Left colon (tissue), 1 donor: ENCODE results near the genes TDRKH, C2CD4D, THEM4, S100A11, LCE2C, SPRR2B, SPRR2E, S100A9 and S100A4.

DNA sequence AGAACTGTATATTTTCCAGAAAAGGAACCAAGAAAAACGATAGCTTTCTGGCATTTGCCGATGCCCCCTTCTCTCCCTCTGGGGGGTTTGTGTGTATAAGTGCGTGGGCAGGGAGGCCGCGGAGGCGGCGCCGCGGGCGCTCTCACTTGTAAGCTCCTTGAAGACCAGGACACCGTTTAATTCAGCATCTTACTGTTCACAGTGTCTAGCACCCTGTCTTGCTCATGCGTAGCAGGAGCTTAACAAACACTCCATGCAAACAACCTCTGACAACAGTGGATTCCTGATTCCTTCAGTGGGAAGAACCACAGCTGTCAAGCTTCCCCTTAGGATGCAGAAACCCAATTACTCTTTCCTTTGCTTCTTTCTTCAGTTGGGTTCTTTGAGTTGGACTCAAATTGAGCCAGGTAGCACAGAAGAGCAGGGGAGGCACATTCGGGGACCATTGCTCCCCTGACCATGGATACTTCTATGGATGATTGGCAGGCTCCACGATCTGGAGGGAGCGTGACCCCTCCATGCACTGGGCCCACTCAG is 837 bp upstream of the CELF3 start:
- PRO-cap, result no peak

DNA sequence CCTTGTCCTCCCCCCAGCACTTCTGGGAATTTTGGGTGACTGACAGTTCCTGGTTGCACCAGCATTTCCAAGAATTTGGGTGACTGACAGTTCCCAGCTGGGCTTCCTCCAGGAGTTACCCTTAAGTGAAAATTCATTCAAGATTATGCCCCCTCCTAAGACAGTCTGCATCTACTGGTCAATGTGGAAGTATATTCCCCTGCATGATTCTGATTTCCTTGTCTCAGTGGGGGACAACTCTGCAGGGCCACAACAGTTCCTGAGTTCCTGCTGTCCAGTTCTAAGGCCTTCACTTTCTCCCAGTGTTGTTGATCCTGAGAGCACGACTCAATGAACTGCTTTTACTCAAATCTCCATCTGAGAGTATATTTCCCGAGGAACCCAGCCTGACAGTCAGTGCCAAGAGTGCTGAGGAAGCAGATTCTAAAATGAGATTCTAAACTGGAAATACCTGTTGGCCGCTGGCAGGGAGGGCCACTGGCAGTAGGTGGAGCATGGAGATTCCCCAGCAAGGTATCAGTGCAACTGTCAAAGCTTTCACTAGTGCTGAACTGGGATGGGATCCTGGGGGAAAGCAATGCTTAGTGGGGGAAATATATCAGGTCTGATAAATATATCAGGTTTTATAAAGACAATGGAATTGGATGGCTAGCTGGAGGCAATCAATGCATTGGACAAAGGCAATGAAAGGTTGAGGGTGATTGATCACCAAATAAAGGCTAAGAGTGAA is 18.6 kb downstream of the RIIAD1 start:
- PRO-cap, result no peak

- PRO-cap, result unidirectional peak, minus-strand start at chr1:151790424; unidirectional peak, minus-strand start at chr1:151790488; bidirectional peak, plus-strand start at chr1:151790856, minus-strand start at chr1:151790529
Observed at GRCh38 chr1:151790322-151790612, at the start of gene TDRKH. TSS of gene TDRKH (minus strand) at chr1:151790500.

- PRO-cap, result bidirectional peak, plus-strand start at chr1:151839924, minus-strand start at chr1:151839820; bidirectional peak, plus-strand start at chr1:151840223, minus-strand start at chr1:151840161
Observed at GRCh38 chr1:151839468-151840461, at the start of gene C2CD4D. TSS of gene C2CD4D (minus strand) at chr1:151839820.

DNA sequence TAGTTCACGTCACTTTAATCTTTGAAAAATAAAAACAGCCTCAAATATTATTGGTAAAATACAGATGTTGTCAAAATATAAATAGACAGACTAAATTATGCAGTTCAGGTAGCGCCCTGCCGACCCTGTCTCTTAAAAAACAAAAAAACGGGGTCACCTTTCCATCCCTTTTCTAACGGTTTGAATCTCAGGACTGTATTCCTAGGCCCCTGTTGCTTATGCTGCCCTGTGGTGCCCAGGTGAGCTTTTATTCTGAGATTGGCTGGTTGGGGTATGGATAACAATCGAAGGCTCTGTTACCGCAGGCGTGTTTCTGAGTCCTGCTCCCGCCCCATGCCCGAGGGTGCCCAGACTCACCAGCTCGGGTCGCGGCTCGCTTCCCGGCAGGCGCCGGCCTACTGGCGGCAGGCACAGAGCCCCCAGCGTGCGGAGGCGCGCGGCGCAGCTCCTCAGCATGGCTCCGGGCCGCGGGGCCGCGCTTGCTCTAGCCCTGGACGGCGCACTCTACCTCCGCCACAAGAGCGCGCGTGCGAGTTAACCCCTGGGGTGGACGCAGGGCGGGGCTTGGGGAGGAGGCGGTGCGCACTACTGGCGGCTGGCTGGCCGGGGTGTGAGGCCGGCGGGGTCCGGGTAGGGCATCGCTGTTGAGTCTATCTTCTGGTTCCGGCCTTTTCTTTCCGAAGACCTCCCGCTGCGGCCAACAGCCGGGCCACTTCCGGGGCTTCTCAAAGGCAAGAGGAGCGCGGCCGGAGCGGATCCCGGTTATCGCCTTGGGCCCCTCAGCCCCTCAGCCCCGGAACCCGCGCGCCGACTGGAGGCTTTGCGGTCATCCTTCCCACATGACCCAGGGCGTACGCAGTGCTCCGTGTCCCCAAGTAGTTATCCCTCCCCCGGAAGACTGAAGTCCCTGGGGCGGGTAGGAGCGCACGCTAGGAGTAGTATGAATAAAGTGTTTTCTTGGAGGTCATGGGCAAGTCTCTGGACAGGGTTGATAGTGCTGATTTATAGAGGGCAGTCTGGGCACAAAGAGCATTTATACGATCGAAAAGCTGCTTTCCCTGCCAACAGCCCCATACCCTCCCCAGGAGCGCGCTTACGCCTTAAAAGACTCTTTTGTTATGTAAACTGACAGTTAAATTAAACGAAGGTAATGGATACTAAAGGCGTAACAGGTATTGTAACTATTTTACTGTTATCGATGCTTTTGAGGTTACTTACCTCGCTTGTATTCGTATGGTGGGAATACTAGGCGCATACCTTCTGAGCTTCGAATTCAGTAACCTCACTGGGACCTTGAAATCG is at the start of gene THEM4:
THEM4 (minus strand) TSS at position 509 of the 1,302 bp plus-strand sequence.
- PRO-cap, result bidirectional peak, plus-strand start at position 613 of the sequence, minus-strand start at position 477 of the sequence; bidirectional peak, plus-strand start at position 901 of the sequence, minus-strand start at position 813 of the sequence

DNA sequence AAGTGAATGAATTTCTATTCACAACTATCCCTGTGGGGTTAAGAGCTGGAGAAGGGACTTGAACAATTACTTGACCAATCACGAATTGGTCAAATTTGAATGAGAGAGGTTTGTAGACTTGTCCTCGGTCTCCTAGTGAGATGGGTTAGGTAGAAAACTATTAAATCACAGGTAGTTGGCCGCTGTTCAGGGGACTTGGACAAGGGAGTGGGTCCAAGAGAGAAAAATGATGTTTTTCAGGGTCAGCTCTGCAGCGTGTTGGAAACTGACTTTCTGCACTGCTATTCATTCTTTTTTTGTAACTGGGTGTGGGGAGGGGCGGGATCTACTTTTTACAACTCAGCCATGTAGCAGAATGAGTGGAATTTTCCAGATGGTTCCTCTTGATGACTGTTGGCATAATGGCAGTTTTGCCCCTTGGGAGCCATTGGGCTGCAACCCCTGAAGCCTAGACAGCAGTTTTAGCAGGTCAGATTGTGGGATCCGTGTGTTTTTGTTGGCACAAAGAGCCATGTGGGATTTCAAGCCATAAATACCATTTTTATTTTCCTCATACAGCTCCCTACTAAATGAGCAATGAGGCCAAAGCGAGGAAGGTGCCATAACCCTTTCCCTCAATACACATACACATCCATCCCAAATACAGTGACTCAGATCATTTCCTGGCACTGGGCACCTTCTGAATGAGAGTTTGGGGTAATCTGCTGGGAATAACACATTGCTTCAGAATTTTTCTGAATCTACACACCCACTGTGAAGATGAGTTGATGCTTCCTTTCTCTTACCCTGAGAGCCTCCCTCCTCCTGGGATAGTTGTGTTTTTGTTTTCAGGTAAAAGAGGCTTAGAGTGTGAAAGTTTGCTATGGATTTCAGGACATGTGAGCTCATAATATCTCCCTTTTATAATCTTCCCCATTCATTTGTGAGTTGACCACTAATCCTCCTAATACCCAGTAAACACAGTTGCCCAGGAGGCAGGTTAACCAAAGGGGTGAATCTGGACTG is 13.3 kb downstream of the S100A10 start:
- PRO-cap, result no peak

DNA sequence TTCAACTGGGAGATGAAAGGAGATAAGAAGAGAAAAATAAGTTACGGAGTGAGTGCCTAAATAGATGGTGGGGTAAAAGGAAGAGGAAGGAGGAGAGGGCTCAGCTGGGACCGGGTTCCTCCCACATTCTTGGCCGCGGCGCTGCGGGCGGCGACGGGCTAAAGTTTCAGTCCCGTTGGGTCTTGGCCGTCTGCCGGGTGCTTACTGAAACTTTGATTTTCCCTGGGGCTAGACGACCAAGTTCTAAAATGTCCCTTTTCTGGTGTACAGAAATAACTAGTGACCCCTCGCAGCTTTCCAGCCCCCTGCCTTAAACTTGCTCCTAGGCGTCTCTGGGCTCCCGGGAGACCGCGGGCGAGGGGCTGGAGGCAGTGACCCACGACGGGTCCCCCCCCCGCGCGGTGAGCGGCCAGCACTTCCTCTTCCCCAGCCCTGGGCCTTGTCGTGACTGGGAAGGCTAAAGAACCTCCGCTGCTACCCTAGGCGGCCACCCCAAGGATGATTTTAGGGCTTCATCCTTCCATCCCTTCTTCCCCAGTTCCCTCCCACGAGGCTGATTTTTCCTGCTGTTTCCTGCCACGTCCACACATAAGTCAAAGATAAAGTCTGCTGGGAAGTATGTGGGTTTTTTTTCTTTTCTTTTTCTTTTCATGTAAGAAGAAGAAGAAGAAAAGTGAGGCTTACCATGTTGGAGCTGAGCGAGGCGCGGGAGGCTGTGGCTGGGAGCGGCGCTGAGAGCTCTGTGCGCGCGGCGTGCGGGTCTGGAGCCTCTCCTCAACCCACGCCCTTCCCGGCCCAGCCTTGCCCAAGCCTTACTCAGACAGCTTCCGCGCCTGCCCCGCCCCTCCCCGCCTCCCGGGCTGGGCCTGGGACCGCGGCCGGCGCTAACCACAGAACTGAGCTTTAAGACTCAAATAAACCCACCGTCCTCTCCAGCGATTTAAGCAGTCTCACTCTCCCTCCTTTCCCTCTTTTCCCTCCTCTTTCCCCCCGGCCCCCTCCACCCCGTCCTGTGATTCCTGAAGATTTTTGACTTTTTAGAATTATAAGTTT is at the start of gene S100A11:
S100A11 (minus strand) TSS at position 776 of the 1,053 bp plus-strand sequence.
- PRO-cap, result bidirectional peak, plus-strand start at position 169 of the sequence, minus-strand start at position 140 of the sequence; bidirectional peak, plus-strand start at position 853 of the sequence, minus-strand start at position 788 of the sequence

DNA sequence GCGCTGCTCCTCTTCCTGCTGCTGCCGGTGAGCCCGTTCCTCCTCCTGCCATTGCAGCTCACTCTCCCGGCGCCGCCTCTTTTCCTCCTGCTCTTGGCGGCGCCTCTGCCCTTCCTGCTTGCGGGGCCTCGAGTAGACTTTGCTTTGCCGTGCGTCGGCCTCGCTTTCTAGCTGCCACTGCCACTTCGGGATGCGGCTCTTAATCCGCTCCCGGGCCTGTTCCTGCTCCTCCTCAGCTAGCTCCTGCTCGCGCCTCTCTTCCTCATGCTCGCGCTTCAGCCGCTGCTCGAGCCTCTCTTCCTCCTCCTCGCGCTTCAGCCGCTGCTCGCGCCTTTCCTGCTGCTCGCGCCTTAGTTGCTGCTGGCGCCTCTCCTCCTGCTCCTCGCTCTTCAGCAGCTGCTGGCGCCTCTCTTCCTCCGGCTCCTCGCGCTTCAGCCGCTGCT is 4.3 kb downstream of the TCHH start:
- PRO-cap, result no peak

DNA sequence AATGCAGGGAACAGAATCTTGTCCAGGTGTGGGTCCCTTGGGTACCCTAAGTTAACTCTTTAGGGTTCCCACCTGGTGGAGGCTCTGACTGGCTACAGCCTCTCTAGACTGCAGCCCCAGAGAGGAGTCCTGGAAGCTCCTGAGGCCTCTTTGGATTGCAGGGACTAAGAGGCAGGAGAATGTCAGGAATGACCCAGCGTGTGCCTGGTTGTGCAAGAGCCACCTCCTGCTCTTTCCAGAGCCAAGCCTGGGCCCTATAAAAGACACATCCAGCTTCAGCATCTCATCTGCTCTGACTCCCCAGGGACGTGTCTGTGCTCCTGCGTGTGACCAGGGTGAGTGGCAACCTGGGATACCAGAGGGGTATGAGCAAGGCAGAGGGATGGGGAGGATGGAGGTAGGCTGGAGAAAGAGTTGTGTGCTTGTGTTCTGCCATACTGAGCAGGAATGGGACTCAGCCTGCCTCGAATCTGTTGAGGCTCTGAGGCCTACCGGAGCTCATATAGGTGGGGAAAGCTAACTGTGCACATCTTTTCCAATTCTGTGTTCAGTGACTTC is at the start of gene LCE2C:
LCE2C (plus strand) TSS at position 286 of the 558 bp plus-strand sequence.
- PRO-cap, result no peak

GRCh38 chr1:152708202-152708438 is 160 bp downstream of the LCE4A start:
- PRO-cap, result no peak

DNA sequence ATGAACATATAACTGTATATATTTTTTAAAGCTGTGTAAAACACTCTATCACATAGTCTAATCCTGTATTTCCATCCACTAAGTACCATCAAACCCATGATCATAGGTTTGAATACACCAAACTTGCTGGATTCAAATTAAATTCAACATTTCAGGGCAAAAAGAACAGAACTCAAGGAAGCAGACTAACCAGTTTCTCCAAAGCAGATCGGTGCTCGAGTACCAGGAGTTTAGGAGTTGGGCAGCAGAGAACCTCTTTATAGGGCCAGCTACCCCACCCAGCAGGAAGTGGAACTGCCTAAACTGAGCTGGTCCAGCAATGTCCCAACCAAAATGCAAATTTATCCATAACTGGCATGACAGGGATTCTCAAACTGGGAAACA is at the start of gene SPRR2B:
SPRR2B (minus strand) TSS at position 233 of the 384 bp plus-strand sequence.
- PRO-cap, result no peak

- PRO-cap, result no peak
Observed at GRCh38 chr1:153094386-153094783, at the start of gene SPRR2E. TSS of gene SPRR2E (minus strand) at chr1:153094526.

GRCh38 chr1:153344125-153344561 is 4.5 kb downstream of the PGLYRP4 start:
- PRO-cap, result no peak

GRCh38 chr1:153357545-153358580 is at the start of gene S100A9:
TSS of gene S100A9 (plus strand) at chr1:153357854.
- PRO-cap, result no peak

- PRO-cap, result no peak
Observed at GRCh38 chr1:153488579-153488876, 28.1 kb upstream of the S100A7 start.

DNA sequence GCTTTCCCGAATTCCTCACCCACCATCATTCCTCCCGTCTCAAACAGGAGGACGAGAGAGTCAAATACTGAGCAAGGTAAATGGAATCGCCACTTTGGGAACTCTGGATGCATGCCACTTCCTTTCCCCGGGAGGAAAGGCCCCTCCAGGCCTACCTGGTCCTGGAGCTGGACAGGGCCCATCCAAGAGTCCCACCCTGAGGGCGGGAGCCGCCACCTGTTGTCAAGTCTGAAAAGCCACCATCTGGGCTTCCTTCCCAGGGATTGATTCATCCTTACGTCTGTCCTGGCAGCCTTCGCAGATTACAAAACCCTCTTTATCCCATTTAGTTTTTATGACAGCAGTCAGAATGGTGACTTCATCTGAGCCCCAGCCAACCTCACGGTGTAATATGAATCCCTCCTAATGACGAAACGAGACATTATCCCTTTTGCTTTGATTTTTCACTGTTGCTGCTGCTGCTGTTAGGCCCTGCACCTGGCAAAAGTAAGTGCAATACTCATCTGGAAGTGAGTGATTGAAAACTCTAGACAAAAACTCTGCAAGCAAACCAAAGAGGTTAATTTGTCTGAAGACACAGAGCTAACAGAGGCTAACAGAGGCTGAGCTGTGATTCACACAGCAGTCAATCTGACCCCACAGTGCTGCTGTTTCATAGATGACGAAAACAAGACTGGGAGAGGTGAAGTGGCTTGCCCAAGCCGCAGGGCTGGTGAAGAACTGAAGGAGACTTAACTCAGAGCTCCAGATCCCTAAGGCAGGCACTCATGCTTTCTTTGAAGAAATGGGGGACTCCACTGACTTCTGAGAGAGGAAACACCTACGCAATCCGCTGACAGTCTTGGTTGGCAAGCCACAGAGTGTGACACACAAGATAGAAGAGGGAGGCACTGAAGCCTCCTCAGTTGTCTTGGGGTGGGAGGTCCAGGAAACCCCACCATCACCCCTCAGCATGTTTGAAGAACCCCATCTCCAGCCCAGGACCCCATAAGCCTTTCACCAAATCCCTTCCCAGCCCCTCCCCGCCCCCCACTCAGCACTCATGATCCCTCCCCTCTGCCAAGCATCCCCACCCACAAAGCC is 30.0 kb upstream of the S100A7 start:
- PRO-cap, result no peak

GRCh38 chr1:153545475-153546226 is at the start of gene S100A4:
TSS of gene S100A4 (minus strand) at chr1:153545806.
- PRO-cap, result bidirectional peak, plus-strand start at chr1:153545862, minus-strand start at chr1:153545806

DNA sequence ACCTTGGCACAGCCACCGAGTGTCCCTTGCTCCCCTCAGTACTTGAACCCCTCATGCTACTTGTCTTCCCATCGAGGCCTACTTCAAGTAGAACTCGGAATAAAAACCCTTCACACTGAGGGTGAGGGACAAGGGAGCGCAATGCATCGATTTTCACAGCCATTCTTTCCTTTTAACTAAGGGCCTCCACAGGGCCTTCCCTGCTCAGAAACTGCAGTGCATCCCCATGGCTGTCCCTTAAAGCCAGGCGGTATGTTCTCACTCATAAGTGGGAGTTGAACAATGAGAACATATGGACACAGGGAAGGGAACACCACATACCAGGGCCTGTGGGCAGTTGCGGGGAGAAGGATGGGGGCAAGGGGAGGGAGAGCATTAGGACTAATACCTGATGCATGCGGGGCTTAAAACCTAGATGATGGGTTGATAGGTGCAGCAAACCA is 1.4 kb upstream of the S100A2 start:
- PRO-cap, result no peak

- PRO-cap, result no peak
Observed at GRCh38 chr1:153577392-153578108, 11.9 kb upstream of the S100A2 start.

DNA sequence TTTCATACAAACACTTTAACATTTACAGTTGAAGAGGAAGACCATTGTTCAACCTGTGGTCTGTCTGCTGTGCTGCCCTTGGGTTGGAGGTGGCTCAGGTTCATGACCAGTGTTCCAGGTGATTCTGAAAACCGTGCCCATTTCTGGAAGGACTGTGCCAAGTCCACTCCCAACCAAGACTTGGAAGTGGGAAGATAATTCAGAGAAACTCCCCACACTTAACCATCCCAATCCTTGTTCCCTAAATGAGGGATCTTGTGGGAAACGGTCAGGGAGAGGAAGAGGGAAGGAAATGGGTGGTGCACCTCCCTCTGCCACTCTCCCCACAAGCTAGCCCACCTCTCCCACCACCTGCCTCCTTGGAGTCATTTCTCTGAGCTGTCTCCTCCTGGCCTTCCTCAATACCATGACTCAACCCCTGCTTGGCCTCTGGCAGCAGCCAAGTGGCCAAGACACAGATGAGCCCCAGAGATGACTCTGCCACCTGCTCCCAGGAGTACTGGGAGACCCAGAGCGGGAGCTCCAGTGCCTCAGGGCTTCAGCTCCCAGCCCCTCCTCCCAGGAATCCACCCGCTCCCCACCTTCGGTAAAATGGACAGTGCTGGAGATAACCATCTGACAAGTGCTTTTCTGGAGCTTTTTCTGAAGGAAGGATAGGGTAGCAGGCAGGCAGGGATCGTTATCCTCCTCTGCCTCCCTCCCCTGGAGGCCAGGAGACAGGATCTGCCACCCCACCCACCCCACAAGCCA is 2.7 kb downstream of the S100A16 start:
- PRO-cap, result no peak